NALM6 (cell line): ENCODE data around the genes ATP12A, CENPJ and MTMR6.

- PRO-cap = no peak
These were observed at the start of gene ATP12A for GRCh38 chr13:24680203-24680901. TSS of gene ATP12A (plus strand) at chr13:24680408.

DNA sequence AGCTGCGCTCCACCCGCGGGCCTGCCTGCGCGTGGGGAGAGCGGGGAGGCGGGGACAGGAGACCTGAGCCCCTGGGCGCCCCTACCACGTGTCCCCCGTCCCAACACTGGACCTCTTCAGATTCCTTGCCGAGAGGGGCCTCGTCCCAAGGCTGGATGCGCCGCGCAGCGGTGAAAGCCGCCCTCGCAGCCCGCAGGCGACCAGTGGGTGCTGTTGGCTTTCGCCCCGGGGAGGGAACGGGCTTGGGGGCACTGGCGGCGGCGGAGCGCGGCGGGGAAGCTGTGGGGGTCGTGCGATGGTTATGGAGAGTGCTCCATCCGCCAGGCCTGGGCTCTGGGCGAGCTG, 17.4 kb upstream of the RNF17 start:
- PRO-cap = no peak

DNA sequence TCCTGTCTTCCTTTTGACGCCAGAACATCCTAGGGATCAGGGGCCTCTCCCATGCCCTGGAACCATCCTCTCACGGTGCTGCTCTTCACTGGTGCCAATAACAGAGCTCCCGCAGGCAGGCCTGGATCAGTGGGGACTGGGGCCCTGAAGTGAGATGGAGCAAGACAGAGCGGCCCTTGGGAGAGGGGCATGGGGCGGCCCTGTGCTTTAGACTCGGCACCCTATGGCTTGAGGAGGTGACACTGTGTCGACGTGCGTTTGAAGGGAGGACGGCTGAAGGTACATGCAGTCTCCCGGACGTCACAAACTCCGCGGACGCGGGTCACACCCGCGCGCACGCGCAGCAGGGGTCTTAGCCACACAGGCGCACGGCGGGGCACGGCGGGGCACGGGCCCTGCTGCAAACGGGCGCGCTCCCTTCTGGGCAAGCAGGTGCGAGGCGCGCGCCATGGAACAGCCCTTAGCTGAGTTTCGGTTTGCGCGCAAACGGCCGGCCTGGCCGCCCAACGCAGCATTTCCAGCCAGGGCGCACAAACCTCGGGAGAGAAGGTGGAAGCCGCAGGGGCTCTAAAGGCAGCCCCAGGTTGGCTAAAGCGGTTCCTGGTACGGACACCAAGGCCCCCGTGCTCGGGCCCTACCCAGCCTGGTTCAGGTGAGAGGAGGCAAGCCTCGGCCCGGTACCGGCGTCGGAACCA, 16.5 kb upstream of the RNF17 start:
- PRO-cap = no peak

GRCh38 chr13:24922149-24923256, at the start of gene CENPJ:
TSS of gene CENPJ (minus strand) at chr13:24922861.
- PRO-cap = bidirectional peak, plus-strand start at chr13:24922549, minus-strand start at chr13:24922587; bidirectional peak, plus-strand start at chr13:24923029, minus-strand start at chr13:24922827; bidirectional peak, plus-strand start at chr13:24923420, minus-strand start at chr13:24923225

- PRO-cap = bidirectional peak, plus-strand start at chr13:25287609, minus-strand start at chr13:25287371
These were observed at the start of gene MTMR6 for GRCh38 chr13:25287164-25287727. TSS of gene MTMR6 (minus strand) at chr13:25287488.

- PRO-cap = no peak
These were observed 5.0 kb upstream of the MTMR6 start for GRCh38 chr13:25292192-25292761.

GRCh38 chr13:26024412-26025256, 27.2 kb downstream of the SHISA2 start:
- PRO-cap = no peak

GRCh38 chr13:26222662-26223085, 560 bp upstream of the RNF6 start:
- PRO-cap = no peak

GRCh38 chr13:26460611-26460901, 96.9 kb upstream of the WASF3 start:
- PRO-cap = no peak

DNA sequence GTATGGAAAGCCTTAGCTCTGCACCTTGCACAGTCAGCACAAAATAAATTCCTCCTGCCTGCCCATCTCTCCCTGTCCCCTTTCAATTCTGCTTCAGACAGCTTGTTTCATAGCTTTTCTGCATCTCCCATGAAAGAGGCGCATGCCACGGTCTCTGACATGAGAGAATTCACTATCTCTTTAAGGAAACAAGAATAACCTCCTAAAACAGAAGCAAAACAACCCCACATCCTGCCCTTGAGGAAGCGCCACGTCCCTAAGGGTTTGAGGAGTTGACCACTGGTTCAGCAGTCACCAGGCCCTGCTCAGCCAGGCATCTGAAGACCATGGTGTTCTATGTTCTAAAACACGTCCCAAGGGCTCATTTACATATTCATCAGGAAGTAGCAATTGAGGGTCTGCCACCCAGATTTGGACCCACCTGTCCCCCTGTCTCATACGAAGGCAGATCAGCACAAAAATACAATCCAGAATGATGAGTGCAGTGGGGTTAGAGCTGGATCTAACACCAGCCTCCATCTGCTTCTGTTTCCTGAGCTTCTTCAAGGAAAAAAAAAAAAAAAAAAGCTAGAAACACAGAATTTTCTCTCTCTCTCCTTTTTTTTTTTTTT, 174.2 kb downstream of the USP12 start:
- PRO-cap = no peak

- PRO-cap = no peak
These were observed 152.9 kb downstream of the USP12 start for GRCh38 chr13:27018645-27019123.

- PRO-cap = no peak
These were observed 23.6 kb upstream of the USP12 start for GRCh38 chr13:27195260-27195614.

- PRO-cap = no peak
These were observed 68.6 kb upstream of the GTF3A start for GRCh38 chr13:27355703-27356378.

DNA sequence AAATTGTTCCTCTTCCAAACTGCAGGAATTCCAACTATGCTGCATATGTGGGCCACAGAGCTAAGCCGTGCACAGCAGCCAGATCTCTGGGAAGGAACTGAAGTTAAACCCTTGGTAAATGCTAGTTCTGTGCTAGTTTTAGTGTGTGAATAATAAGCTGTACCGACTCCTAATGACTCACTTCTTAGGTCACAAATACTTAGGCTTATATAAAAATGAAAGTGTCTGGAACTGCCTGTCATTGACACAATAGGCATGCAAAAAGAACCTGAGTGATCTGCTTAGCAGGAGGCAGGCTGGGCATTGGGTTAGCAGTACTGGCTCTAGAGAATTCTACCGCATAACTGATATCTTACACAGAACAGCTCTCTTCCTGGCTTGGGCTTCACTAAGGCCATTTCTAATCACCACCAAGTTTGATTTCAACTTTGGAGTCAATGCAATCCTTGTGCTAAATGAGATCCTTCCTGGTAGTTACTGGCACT, 21.1 kb upstream of the GTF3A start:
- PRO-cap = no peak

- PRO-cap = bidirectional peak, plus-strand start at chr13:27426077, minus-strand start at chr13:27426001; bidirectional peak, plus-strand start at chr13:27426392, minus-strand start at chr13:27426277
These were observed 1.5 kb downstream of the GTF3A start for GRCh38 chr13:27425608-27426638.

GRCh38 chr13:27562250-27563009, 57.9 kb downstream of the LNX2 start:
- PRO-cap = no peak

GRCh38 chr13:27868784-27869137, 51.0 kb upstream of the PDX1 start:
- PRO-cap = no peak

- PRO-cap = no peak
These were observed 1.3 kb downstream of the PDX1 start for GRCh38 chr13:27920867-27921808.

- PRO-cap = no peak
These were observed 15.9 kb downstream of the CDX2 start for GRCh38 chr13:27952922-27953835.

DNA sequence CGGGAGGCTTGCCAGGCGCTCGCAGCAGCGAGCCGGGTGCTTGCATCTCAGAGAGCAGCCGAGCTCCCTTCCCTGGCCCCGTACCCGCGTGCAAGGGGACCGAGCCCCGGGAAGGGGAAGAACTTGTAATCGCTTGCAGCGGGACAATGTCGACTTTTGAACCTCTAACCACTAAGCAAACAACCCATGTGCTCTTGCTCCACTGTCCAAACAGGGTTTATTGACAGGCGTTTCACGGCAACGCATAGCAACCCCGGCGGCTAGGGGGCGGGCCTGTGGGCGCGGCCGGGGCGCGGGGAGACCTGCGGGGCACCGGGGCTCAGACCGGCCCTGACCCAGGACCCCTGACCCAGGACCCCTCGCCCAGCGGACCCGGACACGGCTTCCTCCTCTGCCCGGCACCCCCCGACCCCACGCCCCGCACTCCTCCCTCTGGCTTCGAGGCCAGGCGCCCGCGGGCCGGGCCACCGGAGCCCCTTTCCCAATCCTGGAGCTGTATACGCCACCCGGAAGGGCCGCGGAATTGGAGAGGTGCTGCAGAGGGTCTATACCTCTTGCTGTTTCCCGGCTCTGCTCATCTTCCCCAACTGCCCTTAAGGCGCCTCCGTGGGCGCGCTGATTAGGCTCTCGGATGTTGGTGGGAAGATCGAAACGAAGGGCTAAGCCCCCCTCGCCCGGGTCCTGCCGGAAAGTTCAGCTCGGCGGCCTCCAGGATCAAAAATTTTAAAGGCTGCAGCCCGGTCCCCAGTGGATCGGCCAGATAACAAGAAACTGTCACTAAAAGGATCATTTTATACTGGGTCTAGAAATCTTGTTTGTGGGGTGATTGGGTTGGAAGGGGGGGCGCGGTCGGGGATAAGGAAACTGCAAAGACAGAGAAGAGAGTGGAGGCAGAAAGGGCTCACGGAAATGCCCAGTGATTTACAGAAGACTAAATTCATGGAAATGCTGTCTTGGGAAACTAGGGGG, 8.1 kb downstream of the CDX2 start:
- PRO-cap = bidirectional peak, plus-strand start at position 276 of the sequence, minus-strand start at position 130 of the sequence; bidirectional peak, plus-strand start at position 634 of the sequence, minus-strand start at position 617 of the sequence